ENCODE data around the gene KCNA1.

DNA sequence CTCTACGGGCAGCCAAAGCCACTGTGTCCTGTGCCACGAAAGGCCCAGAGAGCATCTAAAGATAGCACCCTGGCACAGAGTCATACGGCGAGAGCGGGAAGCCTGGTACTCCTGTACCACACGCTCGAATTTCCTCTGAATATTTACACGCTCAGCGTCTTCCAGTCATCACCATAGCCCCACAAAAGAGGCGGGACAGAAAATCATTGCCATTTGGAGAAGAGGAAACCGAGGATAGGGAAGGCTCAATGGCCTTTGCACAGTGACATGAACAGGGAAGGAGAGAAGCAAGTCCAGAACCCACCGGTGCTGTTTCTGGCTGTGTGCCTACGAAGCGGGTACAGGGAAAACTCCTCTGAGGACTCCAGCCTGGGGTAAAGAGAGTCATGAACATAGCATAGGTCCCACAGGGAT, 39.7 kb downstream of the PRMT8 start:
- RRBS: no CpG with 5 or more reads among the region's 14 CpGs

- RRBS: no CpG with 5 or more reads among the region's 5 CpGs
Measured at GRCh38 chr12:3717933-3718642, 34.8 kb downstream of the CRACR2A start.

GRCh38 chr12:3728057-3729147, 24.5 kb downstream of the CRACR2A start:
- RRBS: no CpG with 5 or more reads among the region's 17 CpGs

DNA sequence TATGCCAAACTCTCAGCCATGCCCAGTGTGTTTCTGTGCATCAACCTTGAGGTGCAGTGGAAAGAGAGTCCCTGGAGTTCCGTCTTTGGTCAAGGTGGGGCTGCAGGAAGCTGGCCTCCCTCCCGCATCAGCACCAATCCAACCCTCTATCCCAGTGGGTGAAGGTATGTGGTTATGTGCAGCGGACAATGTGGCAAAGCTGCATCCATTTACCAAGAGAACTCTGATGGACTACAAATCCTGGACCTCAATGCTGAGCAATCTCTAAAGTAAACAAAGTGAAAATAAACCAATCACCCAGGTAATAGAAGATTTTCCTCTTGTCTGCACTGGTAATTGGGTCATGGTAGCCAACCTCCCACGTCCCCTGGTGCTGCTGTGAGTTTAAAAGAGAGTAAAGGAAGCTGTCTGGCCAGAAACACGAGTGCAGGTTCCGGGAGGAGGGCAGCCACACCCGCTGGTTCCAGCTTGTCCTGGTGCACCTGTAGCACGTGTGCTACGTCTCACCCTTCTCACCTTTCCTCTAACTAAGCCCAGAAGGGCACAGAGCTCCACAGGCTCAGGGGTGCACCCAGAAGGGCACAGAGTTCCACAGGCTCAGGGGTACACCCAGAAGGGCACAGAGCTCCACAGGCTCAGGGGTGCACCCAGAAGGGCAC, 5.5 kb downstream of the CRACR2A start:
- RRBS: no CpG with 5 or more reads among the region's 9 CpGs

- RRBS: no CpG with 5 or more reads among the region's 7 CpGs
Measured at GRCh38 chr12:3905733-3906130, 32.5 kb upstream of the PARP11 start.

DNA sequence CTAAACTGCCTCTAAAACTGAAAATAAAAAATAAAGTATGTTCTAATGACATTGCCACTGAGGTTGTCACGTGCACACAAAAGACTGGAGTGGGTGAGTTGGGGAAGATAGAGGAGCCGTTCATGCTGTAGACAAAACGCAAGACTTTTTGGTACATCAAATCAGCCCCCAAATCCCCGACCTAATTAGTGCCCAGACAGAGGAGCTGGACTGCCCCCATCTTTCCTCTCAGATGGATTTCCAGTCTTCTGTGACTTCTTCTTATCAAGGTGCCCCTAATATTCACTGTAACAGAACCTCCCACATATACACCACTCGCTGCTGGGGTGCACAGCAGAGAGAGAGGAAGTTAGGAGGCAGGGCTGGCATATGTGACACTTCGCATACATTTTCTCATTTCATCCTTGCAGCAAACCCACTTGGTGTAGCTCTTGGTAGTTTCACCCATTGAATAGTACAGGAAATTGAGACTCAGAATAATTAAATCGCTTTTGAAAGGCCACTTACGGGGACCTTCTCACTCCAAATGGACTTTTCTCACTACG, 56.6 kb upstream of the CCND2 start:
- RRBS: no CpG with 5 or more reads among the region's 9 CpGs

DNA sequence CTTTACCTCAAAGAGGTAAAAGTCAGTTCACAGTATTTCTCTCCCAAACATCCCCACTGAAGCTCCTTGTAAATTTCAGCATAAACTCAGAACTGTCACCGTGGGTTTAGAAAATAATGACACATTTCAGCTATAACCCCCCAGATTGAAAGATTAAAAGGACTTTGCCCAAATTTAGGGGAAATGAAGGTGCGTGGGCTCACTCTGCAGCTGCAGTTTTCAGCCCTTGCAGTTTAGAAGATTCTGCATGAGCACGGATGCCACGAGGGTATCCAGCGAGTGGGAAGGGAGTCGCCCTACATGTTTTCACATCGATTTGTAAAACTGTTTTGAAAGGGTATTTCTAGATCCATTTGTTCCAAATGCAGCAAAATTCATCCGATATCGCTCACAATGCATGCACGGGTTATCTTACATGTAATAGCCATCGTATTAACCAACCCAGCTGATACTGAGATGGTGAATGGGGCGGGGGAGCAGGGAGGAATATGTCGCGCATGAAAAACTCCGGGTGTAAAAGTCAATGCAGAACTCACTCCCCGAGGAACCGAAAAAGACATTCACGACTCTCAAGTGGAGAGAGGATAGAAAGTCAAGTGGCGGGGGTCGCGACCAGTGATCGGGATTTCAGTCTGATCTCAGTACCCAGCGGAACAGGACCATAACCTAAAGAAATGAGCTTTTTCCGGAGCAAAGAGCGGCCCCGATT, 5.0 kb upstream of the CCND2 start:
- RRBS: under 1% methylated on average over 5 of the region's 26 CpGs

- RRBS: 1% methylated on average over 9 of the region's 46 CpGs
Measured at GRCh38 chr12:4275002-4275966, 1.7 kb downstream of the CCND2 start.

GRCh38 chr12:4300725-4301372, 20.2 kb upstream of the TIGAR start:
- RRBS: no CpG with 5 or more reads among the region's 7 CpGs

GRCh38 chr12:4477143-4477497, 31.5 kb upstream of the FGF6 start:
- RRBS: no CpG with 5 or more reads among the region's 2 CpGs

DNA sequence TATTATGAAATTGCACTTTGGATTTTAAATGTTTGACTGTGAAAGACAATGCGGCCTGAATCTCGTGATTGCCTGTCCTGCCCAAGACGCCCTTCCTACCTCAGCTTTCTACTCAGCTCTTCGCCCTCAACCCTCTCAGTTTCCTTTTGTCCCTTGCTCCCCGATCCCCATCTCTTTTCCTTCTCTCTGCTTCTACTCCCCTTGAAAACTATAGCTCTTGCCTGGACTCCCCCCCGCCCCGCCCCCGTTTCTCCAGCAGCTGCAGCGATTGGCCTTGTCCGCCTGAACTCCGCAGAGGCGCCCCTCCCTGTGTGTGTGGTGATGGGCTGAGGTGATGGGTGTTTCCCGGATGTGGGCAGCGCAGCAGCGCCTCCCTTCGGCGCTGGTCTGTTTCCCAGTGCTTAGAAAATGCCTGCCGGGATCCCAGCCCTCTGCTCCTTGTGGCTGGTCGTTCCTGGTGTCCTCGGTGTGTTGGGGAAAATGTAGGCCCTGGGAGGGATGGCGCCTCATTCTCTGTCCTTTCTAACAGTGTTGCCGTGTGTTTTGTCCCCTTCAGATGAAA, 43.3 kb downstream of the GALNT8 start:
- RRBS: 36% methylated on average over 6 of the region's 22 CpGs

DNA sequence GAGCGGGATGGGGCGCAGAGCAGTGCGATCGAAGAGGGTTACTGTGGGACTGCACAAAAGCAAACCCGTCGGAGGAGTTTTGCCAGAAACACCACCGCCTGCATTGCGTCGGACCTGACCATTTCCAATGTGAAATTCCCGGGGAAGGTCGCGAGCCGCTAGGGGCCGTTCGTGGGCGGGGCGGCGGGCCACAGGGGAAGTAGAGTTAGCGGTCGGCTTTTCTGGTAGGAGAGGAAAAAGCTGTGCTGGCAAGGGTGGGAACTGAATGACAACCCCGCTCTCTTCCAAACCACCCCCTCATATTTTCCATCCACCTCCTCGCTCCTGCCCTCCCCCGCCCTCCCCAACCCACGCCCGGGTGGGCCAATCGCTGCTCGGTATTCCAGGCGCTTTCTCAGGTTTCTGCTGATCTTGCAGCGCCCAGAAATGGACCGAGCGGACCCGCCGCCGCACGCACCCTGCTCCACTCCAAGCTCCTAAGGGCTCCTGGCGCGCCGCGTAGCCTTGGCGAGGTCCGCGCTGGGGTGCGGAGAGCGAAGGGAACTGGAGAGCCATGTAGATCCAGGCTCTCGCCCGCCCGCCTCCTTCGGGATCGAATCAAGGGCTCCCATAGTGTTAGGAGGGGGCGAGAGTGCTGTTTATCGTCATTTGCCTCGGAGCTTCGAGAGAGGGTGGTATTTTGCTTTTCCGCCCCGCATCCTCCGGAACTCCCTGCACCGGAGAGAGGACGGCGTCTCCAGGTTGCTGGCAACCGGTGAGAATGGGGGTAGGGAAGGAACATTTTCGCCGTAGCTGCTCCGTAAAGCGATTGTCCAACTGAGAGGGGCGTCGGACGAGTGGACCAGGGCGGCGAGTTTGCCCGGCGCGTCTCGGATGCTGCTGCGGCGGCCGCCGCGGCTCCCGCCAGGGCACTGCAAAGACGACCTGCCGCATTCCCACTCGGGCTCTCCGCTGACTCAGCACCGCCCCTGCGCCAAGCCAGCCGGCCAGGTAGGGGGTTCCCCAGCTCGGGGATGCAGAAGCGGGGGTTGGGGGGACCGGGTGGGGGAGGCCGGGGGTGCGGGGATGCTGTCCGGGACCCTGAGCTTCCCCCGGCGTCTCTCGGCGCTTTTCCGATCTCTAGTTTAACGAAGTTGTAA, at the start of gene KCNA1:
Gene KCNA1, plus strand, starts transcription at position 423 of the 1,139 bp plus-strand sequence.
- RRBS: 3% methylated on average over 31 of the region's 98 CpGs

- RRBS: no CpG with 5 or more reads among the region's 9 CpGs
Measured at GRCh38 chr12:4997761-4998348, 45.8 kb upstream of the KCNA5 start.

- RRBS: no CpG with 5 or more reads among the region's 6 CpGs
Measured at GRCh38 chr12:5171005-5171392, 127.3 kb downstream of the KCNA5 start.

DNA sequence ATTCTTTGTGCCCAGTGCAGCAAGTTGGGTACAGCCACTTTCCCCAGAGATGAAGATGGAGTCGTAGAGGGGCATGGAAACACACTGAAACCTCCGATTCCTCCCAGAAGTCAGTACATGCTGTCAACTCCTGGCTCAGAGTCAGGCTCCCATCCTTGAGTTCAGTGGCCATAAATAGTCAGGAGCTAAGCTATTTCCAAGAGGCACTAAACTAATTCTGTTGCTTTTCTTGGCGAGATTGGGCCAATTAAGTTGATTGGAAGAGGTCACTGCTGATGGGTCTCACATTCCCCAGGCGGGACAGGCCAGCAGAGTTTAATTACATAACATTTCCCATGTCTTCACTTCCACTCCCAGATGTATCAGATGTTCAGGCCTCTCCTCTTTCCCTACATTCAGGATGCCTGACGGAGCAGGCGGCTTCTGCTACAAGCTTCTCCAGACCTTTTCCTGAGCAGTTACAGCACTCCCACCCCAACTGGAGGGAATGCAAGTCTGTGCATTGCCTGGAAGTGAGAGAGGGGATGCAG, 5.2 kb downstream of the NTF3 start:
- RRBS: no CpG with 5 or more reads among the region's 6 CpGs

- RRBS: no CpG with 5 or more reads among the region's 11 CpGs
Measured at GRCh38 chr12:5437633-5438180, 5.8 kb downstream of the NTF3 start.

- RRBS: no CpG with 5 or more reads among the region's 7 CpGs
Measured at GRCh38 chr12:5874432-5874816, 70.6 kb downstream of the ANO2 start.

GRCh38 chr12:5981760-5982004, 36.6 kb upstream of the ANO2 start:
- RRBS: no CpG with 5 or more reads among the region's 4 CpGs

GRCh38 chr12:6072007-6073019, 52.2 kb downstream of the VWF start:
- RRBS: no CpG with 5 or more reads among the region's 19 CpGs

All from mononuclear cell (primary cell).